Left common carotid artery plus branches (tissue), 1 donor: ENCODE data around the genes LRRC37A3 and PRKCA.

- PRO-cap = no peak
Measured at GRCh38 chr17:64277801-64278280, 14.8 kb upstream of the TEX2 start.

GRCh38 chr17:64321127-64321440 lies 58.0 kb upstream of the TEX2 start:
- PRO-cap = no peak

- PRO-cap = no peak
Measured at GRCh38 chr17:64413408-64414029, 22.9 kb upstream of the PECAM1 start.

- PRO-cap = no peak
Measured at GRCh38 chr17:64724190-64724566, 62.1 kb upstream of the SMURF2 start.

DNA sequence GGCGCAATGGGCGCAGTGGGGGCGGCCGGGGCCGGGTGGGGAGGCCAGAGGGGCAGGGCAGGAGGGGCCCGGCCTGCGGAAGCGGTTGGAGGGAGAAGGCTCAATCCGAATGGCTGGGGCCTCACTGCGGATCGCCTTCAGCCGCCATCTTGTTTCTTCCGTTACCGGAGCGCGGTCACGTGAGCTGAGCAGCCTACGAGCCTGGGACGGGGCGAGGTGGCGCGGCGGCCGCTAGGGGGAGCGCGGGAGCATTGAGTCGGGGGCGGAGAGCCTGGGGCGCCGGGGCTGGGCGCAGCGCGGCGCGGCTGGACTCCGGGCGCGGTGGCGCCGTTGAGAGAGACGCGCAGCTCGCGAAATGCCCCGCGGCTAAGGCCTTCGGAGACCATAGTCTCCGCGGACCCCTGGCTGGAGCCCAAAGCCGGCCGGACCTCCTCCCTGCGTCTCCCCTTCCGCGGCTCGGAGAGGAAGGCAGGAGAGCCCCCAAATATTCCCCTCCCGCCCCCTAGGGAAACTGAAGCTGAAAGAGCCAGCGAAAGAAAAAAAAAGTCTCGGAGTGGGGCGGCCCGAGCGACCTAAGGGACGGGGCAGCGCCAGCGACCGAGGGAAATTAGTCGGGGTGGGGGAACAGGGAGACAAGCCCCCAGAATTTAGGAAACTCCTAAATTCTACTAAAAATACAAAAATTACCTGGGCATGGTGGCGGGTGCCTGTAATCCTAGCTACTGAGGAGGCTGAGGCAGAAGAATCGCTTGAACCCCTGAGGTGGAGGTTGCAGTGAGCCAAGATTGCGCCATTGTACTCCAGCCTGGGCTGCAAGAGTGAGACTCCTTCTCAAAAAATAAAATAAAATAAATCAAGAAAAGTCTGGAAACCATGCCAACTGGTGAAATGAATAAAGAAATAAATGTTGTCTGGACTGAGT lies at the start of gene LRRC37A3:
Gene LRRC37A3, minus strand, starts transcription at position 173 of the 922 bp plus-strand sequence.
- PRO-cap = bidirectional peak, plus-strand start at position 315 of the sequence, minus-strand start at position 163 of the sequence

- PRO-cap = no peak
Measured at GRCh38 chr17:65016327-65016711, 40.2 kb downstream of the GNA13 start.

- PRO-cap = no peak
Measured at GRCh38 chr17:65041492-65042020, 15.0 kb downstream of the GNA13 start.

DNA sequence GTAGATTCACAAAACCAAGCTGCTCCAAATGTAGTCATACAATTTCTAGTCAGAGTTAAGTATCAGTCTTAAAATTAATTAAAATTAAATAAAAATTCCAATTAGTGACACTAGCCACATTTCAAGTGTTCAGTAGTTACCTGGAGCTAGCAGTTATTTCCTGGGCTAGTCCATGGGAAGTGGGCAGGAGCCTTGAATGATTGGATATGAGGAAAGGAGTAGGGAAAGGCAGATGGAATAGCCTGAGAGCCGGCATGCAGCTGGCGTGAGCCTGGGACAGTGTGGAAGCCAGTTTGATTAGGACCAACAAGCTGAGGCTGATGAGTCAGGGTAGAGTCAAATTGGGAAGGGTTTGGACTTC lies 15.2 kb upstream of the GNA13 start:
- PRO-cap = no peak

- PRO-cap = no peak
Measured at GRCh38 chr17:65072966-65073200, 16.3 kb upstream of the GNA13 start.

DNA sequence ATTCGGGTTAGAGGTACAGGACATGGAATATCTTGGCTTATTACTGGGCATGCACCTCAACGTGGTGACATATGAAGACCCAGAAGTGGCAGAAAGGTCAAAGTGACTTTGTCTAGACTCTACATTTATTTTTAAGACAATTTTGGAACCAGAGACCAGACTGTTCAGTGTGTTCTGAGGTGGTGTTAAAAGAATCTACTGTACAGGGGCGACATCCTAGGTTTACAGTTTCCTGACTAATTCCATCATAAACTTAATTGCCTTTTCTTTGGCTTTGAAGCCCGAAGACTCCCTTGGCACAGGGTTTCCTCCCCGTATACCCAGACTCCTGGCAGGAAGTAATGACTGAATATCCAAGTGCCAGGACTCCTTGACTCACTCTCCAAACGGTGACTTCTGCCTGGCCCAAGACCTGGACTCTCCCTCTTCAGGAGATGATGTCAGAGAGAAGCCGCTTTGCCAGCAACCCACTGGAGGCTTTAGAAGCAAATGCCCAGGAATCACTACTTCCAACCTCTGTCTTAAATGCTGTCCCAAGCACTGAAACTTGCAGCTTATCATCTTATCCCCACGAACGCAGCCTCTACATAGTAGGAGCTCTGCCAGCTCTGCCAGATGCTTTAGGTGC lies 146.4 kb downstream of the RGS9 start:
- PRO-cap = no peak

- PRO-cap = no peak
Measured at GRCh38 chr17:65555660-65556365, 5.6 kb downstream of the AXIN2 start.

DNA sequence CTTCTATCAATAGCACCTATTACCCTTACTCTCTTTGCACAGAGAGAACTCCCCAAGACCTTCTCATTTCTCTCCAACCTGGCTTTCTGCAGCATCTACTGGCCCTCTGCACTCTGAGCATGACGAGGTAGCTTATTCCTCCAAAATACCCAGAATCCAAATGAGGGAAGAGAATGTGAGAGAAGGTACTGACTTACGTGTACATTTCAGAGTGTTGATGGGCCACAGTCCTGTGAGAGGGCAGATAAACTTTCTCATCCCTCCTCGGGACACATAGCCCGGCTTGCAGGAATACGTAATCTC lies 1.4 kb downstream of the APOH start:
- PRO-cap = no peak

DNA sequence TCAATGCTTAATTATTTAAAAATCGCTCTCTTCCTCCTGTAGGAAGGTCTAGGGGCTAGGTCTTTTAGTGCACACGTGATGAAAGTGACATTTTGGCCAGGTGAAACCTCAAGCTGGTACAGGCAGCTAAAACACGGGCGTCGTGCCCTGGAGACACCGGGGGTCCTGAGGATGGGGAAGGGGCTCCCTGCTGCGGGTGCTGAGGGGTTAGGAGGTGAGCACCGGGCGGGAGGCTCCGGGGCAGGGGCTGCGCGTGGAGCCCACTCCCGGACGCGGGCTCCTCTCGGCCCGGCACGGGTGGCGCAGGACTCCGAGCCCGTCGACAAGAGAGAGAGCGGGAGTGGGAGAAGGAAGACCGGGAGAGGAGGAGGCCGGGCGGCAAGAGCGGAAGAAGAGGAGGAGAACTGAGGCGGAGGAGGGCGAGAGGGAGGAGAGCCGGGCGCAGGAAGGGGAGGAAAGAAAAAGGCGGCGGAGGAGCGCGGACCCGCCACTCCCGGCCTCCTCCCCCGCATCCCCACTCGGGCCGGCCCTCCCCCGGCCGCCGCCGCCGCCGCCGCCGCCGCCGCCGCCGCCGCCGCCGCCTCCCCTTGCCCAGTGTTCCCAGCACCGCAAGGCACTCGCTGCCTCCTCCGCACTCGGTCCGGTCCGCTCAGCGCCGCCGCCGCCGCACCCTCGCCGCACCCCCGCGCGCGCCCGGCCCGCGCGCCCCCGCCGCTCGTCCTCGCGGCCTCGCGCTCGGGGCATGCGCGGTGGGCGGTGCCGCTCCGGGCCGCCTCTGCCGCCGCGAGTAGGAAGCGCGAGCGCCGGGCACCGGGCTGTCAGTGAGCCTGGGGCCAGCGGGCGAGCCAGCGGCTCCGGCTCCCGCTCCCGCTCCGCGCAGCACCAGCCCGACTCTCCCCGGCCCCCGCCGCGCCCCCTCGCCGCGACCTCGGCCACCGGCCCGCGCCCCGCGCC lies at the start of gene PRKCA:
Gene PRKCA, plus strand, starts transcription at position 818 of the 954 bp plus-strand sequence.
- PRO-cap = bidirectional peak, plus-strand start at position 455 of the sequence, minus-strand start at position 434 of the sequence; bidirectional peak, plus-strand start at position 821 of the sequence, minus-strand start at position 691 of the sequence

DNA sequence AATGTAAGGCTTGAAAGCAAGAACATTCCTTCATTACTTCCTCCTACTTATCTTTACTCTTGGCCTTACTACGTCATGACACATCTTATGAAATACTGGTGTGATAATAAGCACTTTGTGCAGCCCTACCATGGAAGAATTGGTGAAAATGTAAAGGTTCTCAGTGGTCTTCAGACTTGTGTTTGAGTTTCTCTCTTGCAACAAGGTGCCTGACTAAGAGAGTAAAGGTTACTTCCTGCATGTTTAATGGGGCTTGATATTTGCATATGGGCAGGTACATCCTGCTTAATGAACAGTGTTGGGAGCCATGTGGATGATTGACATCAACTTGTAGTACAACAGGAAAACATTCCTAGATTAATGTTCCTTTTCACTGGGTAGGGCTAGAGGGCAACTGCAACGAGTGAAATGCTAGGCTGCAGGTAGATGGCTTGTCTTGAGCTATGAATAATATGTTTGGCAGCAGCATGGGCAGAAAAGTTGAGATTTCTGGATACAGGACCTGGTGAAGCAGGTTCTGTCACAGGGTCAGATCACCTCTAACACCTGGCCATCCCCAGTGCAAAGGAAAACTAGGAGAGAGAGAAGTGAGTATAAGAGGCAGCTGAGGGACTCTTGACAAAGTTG lies 84.5 kb downstream of the PRKCA start:
- PRO-cap = no peak

- PRO-cap = no peak
Measured at GRCh38 chr17:66400955-66401859, 98.8 kb downstream of the PRKCA start.

DNA sequence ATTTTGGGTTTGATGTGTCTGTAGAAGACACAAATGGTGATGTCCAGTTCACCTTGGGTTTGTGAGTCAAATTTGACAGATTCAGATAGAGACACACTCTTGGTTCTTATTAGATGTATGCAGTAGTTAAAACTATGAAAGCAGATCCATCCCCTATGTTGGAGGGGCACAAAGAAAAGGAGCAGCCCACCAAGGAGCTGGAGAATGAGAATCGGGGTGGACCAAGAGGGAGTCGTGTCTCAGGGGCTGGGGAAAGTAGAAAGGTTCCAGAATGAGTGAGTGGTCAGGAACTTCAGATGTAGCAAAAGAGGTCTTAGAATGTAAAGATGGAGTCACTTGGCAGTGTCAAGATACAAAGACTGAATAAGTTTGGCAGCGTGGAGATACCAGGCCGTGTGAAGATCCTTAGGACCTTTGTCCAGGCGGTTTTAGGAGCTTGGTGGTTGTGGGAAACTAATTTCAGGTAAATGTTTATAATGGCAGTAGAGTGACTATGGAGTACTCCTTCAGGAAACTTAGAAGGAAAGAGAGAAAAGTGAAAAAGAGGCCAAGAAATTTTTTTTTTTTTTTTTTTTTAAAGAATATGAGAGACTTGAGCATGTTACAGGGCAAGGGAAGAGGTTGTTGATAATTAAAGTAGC lies 99.6 kb downstream of the PRKCA start:
- PRO-cap = no peak

DNA sequence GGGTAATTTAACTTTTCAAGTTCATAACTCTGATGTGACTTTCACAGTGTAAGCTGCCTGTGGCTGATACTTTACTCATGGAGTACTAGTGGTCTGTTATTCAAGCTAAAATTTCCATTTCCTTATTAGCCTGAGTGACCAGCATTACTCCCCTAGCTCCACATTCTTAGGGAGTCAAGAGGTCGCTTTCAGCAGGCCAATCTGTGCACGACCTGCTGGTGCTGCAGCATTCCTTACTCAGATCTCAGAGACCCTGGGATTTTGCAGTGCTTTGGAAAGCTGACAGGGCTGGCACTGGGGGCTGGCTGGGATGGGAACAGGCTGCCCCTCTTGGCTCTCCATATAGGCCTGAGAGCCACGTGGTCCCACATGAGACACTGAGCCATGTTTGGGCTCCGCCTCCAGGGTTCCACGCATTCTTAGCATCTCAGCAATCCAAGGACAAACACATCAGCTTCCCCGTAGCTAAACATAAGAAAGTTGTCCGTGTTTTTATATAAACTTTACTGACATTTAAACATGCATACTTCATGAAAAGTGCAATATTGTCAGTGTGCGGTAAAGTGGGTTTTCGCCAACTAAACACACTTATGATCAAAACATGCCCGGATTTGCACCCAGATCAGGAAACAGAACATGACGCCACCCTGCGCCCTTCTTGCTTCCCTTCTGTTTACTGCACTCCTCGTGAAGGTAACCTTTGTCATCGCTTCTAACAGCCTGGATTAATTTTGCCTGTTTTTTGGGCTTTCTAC lies 254.6 kb upstream of the CACNG5 start:
- PRO-cap = no peak

GRCh38 chr17:66673431-66674091 lies 161.4 kb upstream of the CACNG5 start:
- PRO-cap = no peak

DNA sequence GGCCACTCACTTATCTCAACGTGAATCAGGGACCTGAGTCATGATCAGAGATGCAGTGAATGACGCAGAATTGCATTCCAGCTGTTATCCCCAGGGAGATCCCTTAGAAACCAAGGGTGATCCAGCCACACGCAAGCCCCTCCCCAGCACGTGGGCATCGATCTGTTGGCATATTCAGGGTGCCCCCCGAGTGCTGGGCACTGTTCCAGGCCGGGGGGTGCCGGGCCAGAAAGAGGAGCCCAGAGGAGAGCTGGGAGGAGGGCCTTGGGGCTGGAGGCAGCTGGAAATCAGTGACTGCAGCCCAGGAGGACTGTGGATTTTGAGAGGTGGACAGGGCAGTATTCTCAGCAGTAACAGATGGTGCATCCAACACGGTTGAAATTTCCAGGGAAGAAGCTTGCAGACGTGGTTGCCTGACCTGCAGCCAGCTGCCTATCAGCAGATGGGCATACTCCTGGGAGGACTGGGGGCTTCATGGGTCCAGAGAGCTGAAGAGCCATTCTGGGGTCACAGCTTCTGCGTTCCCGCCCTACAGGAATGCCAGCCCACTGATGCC lies 87.1 kb upstream of the CACNG5 start:
- PRO-cap = no peak

DNA sequence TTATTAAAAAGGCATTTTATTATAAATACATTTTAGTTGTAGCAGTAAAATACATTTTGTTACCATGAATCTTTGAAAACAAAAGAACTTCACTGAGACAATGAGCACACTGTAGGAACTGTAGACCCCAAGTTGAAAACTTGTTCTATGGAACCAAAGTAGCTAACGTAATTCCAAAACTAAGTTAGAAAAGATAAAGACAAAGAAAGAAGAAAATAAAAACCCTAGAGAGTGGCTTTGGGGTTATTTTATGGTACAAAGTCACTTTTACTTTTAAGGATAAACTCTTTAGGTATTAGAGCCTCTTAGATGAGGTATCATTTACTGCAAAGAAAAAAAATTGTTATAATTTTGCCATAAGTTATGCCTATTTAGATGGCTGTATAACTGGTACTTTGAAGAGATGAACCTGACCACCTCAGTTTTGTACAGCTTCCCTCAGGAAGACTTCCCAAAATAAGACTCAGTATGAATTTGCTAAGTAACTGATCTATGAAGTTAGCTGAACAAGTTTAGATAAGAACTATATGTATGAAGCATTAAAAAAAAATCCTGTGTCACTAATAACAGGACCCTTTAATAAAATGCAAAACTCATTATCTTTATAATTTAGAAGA lies 26.2 kb downstream of the CACNG1 start:
- PRO-cap = no peak